ENCODE measurements around a stretch of chr1.

GRCh38 chr1:114736986-114737336 lies 20.4 kb upstream of the NRAS start:
- PRO-cap: no peak

GRCh38 chr1:114855008-114855263 lies 273 bp downstream of the SYCP1 start:
- PRO-cap: no peak

DNA sequence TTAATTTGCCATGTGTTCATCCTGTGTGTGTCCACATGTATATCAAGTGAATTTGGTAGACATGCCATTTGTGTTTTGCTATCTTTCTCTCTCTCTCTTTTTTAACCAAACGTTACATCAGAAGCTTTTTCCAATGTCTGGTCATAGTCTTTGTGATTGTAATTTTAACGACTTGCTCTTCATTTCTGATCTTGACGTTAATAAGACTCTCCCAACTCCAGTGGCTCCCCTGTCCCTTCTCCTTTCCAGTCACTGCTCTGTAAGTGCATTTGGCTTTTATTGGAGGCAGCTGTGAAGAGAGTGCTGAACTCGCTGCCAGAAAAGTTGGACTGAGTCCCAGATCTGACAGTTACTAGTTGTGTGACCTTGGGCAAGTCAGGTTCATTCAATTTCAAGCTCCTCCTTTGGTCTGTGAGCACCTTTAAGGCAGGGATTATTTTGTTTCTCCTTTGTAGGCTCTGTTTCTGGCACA lies 109.6 kb upstream of the TSPAN2 start:
- PRO-cap: no peak

DNA sequence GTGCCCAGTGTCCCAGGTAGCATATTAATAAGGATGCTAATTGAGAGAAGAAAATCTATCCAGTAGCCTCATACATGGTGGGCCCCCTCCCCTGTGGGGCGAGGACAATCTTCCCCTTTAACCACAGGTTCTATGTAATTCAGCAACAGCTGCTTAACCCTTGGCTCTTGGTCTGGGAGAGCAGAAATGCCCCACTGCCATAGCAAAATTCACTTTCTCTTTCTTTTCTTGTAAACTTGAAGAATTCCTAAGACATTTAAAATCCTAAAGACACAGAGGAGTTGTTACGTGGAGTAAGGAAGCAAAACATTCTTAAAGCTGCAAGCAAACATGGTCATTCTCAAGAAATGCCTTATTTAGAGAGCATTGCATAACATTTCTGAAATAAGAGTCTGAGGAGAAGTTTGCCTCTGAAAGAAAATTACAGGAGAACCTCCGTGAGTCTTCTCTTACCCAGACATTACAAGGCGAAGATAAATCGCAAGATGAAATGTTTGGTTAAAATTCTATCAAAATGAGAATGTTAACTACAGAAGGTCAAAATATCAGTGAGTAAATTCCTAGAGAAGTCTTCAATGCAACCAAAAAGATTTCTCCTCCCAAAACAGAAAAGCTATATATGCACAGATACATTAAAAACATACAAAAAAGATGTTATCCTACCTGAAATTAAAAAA lies 6.1 kb downstream of the NGF start:
- PRO-cap: no peak

GRCh38 chr1:115337532-115338089 lies 438 bp downstream of the NGF start:
- PRO-cap: bidirectional peak, plus-strand start at chr1:115337842, minus-strand start at chr1:115337765

GRCh38 chr1:115646951-115647613 lies 5.3 kb downstream of the VANGL1 start:
- PRO-cap: no peak

DNA sequence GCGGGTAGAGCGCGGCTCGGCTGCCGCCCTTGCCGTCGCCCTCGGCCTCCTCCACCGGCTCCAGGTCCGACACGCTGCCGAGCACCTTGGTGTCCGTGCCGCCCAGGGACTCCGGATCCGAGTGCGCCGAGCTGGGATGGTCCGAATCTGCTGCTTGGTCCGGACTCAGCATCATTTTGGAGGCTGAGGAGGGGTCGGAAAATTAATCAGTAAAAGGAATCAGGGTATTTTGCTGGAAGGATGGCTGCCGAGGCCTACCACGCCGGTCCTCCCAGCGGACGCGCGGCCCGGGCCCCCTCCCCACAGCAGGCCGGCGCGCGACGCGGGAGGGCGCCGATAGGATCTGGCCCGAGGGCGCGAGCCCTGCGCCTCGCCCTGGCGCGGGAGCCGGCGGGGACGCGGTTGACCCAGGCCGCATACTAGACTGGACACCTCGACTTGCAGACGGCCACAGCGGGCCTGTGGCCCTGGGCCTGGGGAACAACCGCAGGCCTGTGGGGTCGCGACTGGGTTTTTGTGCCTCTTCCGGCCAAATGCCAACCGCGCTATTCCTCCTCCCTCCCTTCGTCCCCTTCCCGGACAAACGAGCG lies 2.6 kb downstream of the NHLH2 start:
- PRO-cap: no peak

- PRO-cap: no peak
These were observed 30.3 kb downstream of the SLC22A15 start for GRCh38 chr1:116006388-116007162.

DNA sequence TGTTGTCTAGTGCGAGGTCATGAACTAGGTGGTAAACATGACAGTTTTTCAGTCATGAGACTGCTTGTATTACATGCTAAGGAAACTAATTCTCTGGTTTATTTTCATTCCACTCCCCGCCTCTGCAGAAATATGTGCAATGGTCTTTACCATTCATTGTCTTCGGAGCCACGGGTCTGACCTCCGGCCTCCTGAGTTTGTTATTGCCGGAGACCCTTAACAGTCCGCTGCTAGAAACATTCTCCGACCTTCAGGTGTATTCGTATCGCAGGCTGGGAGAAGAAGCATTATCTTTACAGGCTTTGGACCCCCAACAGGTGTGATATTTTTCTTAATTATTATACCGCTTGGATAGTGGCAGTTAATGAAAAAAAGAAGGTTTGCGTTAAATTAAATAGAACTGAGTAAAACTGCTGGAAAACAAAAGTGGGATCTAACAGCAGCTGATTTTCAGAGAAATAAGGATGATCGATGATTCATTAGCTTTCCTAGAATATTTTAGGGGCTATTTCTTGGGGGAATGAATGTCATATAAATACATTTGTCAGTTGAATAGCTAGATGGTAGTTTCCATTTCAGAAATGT lies 44.7 kb upstream of the MAB21L3 start:
- PRO-cap: no peak

- PRO-cap: no peak
These were observed 766 bp upstream of the MAB21L3 start for GRCh38 chr1:116110400-116110865.

DNA sequence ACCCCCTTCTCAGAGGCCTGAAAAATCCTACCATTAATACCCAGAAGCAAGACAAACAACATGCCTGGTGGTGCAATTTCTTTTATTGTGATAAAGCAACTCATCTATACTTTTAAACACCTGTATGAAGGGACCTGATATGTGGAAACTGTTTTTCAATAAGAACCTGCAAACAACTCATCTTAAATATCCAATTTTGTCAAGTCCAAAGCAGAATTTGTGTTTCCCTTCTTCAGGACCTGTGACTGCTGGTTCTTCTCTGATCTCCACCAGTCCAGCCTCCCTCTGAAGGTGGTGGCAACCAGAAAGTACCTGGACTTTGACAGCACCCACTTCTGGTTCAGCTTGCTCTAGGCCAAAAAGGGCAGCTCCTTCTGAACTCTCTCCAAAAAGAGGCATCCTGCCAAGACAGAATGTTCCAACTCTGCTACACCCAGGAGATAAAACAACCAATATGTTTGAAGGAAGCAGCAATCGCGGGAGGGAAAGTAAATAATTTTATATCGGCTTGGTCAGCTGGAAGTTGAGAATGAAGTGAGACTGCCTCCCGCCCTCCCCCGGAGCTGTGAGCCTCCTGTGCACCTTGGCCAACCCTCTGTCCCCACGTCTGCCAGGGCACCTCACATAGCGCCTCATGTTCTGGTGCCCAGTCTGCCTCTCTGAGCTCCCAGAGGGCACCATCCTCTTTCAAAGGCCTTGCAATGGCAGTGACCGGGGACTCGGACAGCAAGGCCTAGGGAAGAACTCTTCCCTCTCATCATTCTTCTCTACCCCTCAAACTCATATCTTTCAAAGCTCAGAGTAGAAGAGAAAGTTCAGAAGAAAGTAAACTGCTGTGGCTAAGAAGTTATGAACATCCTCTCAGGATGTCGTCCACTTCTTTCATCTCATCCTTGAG lies 130.3 kb upstream of the ATP1A1 start:
- PRO-cap: no peak

DNA sequence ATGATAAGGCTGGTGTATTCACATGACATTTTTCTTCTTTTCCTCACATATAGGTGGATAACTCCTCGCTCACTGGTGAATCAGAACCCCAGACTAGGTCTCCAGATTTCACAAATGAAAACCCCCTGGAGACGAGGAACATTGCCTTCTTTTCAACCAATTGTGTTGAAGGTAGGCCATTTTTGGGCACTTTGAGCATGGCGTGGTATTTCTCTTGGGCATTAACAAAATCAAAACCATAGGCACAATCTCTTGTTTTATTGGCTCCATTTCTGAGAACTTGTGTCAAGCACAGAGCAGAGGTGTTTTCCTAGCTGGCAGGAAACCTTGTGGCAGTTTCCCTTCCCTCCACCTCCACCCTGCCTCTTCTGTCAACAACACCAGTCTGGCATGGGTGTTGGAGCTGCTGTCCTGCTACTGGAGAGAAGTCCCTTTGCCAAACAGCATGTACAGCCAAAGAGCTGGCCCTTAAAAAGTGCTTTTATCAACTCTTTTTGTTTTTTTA lies 15.9 kb downstream of the ATP1A1 start:
- PRO-cap: no peak

- PRO-cap: no peak
These were observed 23.4 kb downstream of the ATP1A1 start for GRCh38 chr1:116396151-116397162.

GRCh38 chr1:116400588-116401297 lies 27.7 kb downstream of the ATP1A1 start:
- PRO-cap: no peak

- PRO-cap: no peak
These were observed 11.4 kb downstream of the CD58 start for GRCh38 chr1:116559307-116559876.

GRCh38 chr1:116569761-116570101 lies 1.1 kb downstream of the CD58 start:
- PRO-cap: unidirectional peak, plus-strand start at chr1:116570028

DNA sequence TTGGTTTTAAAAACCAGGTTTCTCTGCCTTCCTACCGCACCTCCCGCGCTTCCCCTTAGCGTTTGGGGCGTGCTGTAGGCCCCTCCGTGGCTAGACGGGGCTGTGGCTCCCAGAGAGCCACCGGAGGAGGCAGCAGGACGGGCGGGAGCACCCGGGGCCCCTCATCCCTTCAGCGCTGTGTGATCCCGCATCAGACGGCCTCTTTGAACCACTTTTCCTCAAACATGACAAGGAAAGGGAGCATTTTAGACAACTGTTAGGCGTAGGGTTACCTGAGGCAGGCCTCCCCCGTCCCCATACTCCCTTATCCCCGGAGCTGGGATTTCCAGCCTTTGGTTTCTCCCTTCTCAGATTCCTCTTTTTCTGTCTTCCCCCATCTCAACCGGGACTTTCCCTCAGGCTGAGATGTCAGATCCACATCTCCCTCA lies 540 bp upstream of the CD58 start:
- PRO-cap: no peak

DNA sequence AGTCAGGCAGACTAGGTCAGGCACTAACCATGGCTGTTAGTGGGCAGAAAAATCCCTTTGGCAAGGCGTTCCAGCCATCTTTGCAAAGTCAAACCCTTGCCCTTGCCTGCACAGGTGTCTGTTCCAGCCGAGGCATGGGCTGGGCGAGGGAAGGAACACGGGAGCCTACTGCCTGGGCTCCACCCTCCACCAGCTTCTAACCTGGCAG lies 27.7 kb upstream of the CD58 start:
- PRO-cap: no peak

- PRO-cap: no peak
These were observed 42.9 kb upstream of the CD2 start for GRCh38 chr1:116711431-116711655.

DNA sequence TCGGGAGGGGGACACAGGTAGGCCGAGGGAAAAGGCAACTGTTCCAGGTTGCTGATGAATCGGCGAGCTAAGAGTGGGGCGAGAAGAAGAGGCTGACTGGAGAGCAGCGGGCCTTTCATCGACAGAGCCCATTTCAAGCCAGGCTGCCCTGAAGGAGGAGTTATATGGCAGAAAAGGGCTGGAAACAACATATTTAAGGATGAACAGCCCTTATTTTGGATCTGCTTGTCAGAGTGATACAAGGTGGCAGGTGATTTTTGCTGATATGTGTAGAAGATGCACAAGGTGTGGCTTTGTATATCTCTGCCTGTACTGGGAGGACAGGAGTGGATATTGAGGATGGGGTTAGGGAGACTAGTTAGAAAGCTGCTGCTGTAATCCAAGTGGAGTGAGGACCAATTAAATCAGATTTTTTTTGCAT lies 1.0 kb downstream of the CD2 start:
- PRO-cap: no peak

All from ureter (tissue), 1 donor.